Mesenchymal stem cell of Wharton's jelly (primary cell): ENCODE measurements around the gene ZNF143.

- CAGE, long polyA plus RNA, result no peak
Observed at GRCh38 chr11:8942670-8942955, 203 bp downstream of the ASCL3 start.

DNA sequence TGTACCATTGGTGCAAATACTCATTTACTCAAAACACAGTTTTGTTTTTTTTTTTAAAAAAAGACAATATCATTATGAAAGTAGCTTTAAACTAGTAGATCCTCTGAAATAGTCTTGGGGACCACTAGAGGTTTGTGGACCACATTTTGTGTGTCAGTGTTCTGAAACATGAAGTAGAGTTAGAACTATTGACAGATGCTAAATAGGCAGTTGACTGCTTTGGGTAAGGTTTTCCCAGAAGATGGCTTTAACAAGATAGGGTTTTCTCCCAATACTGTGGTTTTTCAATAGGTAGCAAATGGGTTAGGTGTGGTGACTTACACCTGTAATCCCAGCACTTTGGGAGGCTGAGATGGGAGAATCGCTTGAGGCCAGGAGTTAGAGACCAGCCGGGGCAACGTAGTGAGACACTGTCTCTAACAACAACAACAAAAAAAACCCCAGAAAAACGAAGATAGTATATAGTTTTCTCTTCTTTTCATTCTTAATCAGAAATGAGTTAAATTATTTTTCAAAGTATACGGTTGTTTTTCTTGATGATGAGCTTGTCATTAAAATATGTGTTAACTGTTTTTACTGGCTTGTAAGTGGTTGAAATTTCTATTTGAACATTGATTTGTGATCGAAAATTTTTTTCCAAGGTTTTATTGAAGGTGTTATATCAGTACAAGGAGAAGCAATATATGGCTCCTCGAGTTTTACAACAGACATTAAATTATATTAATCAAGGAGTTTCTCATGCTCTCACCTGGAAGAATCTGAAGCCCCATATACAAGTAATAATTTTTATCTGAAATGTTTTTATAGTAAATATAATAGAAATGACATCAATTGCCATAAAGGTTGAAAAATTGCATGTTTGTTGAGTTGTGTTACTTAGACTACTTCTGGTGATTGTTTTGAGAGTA is 38.2 kb downstream of the IPO7 start:
- CAGE, long polyA plus RNA, result no peak

DNA sequence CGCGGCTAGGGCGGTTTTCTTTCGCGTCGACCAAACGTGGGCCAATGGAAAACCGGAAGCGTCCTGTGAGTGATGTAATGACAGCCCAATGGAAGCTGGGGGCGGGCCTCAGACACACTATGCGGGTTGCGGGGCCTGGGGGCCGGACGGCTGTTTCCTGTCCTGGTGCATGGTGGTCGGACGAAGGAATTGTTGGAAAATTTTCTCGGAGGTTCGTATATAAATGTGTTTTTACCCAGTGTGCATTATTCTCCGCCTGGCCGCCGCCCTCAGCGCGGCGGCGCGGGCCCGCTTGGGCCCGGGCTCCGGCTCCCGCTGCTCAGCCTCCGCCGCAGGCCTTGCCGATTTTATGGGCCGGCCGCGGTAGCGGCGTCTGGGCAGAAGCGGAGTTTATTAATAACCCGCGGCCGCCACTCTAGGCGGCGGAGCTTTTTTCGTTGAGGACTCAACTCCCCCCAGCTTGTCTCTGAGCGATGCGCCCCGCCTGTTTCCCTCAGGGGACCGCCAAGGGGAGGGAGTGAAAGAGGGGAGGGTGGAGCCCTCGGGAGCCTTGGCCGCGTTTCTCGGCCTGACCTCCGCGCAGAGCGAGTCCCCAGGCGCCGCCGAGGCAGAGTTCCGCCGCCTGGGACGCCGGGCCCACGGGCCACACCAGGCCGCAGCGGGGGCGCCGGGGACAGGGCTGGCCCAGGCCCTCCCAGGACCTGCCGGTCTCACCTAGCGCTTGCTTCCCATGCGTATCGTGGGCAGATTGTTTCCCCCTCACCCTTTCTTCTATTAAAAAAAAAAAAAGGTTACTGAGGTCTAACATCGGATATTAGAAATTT is at the start of gene ZNF143:
Gene ZNF143 (plus strand): TSS at position 147 of the 824 bp plus-strand sequence.
- CAGE, long polyA plus RNA, result no peak

- CAGE, long polyA plus RNA, result no peak
Observed at GRCh38 chr11:9551756-9552637, 21.5 kb upstream of the WEE1 start.

DNA sequence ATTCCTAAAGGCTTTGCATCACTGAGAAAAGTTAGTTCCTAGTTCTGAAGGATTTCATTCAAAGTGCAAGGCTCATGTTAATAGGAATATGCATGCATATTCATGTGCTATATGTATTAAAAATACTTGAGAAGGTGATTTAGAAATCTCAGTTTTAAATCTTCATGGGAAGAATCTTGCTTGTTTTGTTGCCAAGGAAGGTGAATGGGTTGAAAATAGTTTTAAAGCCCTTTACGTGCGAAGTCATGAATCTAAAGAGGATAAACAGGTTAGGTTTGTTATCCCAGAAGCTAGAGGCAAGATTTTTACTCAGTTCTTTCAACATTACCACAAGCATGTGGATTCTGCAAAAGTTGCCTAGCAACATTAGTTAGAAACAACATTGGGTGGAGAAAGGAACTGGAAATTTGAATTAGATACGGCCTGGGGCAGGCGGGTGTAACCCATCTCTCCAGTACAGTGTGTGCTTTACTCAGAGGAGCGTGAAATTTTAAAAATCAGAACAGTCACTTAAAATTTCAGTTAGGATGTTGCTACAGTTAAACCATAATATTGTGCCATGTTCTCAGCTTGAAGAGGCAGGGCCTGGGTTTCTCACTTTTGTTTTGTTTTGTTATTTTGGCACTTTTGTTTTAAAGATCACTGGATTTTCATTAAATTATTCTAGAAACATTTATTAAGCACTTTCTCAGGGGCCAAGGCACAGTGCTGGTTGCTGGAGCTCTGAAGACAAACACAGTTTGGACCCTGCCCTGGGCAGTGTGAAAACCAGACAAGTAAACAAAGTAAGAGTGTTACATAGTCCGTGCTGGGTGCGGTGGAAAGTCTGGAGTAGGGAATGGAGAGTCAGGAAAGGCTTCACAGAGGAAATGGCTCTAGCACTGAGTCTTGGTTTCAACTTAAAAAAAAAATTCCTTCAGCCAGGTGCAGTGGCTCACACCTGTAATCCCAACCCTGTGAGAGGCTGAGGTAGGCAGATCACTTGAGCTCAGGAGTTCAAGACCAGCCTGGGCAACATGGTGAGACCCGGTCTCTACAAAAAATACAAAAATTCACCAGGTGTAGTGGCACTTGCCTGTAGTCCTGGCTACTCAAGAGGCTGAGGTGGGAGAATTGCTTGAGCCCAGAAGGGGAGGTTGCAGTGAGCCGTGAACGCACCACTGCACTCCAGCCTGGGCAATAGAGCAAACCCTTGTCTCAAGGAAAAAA is 4.4 kb upstream of the WEE1 start:
- CAGE, long polyA plus RNA, result no peak

GRCh38 chr11:9571017-9571605 is 2.4 kb upstream of the WEE1 start:
- CAGE, long polyA plus RNA, result no peak

GRCh38 chr11:9572670-9572836 is 917 bp upstream of the WEE1 start:
- CAGE, long polyA plus RNA, result no peak

DNA sequence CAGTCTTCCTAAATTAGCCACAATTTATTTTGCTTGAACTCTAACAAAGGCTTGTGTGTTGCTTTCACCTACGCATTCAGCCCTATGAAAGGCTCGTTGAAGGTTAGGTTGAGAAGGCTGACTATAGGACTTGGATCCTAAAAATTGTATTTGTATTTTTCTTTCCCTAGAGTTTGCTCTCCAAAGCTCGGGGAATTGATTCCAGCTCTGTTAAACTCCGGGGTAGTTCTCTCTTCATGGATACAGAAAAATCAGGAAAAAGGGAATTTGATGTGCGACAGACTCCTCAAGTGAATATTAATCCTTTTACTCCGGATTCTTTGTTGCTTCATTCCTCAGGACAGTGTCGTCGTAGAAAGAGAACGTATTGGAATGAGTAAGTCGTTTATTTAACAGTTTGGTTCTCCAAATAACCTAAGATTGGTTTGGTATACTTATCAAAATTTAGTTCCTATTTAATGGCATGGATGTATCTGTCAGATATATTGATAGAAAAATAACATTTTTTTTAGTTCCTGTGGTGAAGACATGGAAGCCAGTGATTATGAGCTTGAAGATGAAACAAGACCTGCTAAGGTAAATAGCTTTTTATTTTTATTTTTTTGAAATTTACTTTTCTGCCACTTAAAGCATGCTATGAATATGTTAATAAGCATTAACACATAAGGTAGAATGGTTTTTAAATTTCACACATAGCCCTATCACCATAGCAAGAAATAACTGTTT is 2.4 kb downstream of the WEE1 start:
- CAGE, long polyA plus RNA, result no peak

DNA sequence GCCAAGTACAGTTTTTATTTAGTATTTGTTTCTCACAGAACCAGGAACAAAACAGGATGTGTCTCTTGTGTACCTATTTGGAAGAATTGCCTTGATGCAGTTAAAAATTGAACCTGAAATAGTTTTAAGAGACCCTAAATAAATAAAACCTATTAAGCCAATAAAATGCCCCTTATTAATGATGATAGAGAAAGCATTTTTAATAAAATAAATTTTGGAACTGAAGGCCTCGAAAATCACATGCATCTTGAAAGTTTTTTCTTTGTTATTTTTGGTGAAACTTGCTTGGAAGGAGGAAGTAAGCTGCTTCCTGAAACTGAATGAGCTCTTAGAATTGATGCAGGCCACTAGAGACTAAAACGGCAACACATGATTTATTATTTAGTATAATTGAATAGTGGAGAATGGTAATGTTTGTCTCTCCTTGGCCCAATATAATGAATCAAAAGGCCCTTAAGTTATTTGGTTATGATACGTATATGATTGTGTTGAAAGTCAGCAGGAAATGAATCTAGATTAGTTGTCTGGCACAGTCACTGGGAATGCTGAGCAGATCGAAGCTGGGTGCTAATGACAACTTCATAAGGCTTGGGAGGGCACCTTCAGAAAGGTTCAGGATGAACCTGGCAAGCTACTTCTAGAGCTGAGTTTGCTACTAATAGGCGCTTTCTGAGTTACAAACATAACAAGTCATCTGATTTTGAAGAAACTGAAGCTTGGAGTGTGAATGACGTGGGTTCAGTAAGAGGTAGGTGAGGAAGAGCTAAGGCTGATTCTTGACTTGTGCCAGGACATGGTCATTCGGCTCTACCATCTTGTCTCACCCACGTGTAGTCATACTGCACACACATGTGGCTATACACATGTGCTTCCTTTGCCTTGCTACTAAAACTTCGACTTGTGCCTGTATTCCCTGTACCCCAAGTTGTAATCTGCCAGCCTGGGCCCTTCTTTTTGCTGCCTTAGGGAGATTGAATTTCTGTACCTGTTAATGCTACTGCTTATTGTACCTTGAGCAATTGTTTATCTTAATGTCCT is 56.2 kb downstream of the SWAP70 start:
- CAGE, long polyA plus RNA, result no peak

- CAGE, long polyA plus RNA, result no peak
Observed at GRCh38 chr11:9954442-9954682, 290.5 kb downstream of the SWAP70 start.

GRCh38 chr11:9969406-9969993 is 305.6 kb downstream of the SWAP70 start:
- CAGE, long polyA plus RNA, result no peak

- CAGE, long polyA plus RNA, result no peak
Observed at GRCh38 chr11:10118143-10118566, 175.9 kb downstream of the SBF2 start.

GRCh38 chr11:10118743-10119173 is 175.3 kb downstream of the SBF2 start:
- CAGE, long polyA plus RNA, result no peak

DNA sequence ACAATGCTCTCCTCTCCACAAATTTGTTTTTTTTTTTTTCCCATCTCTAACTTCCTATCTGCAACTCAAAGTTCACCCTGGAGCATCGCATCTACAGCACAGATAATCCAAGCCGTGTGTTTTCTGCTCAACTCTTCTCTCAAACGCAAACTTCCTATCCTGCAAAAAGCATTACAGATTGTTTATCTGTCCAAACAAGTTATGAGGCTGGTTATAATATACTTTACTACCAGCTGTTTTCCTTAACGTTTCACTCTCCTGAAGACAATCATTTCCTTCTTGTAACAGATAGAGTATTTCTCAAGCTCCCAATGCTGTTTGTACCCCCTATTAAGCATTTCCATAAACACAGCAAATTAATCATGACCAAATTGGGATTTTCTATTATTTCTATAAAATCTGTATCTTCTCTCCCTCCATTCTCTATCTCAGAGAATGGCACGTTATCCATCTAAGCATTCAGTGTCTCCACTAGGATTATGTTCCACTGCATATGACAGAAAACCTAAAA is 84.7 kb downstream of the SBF2 start:
- CAGE, long polyA plus RNA, result no peak

- CAGE, long polyA plus RNA, result no peak
Observed at GRCh38 chr11:10292106-10292601, 1.9 kb downstream of the SBF2 start.

DNA sequence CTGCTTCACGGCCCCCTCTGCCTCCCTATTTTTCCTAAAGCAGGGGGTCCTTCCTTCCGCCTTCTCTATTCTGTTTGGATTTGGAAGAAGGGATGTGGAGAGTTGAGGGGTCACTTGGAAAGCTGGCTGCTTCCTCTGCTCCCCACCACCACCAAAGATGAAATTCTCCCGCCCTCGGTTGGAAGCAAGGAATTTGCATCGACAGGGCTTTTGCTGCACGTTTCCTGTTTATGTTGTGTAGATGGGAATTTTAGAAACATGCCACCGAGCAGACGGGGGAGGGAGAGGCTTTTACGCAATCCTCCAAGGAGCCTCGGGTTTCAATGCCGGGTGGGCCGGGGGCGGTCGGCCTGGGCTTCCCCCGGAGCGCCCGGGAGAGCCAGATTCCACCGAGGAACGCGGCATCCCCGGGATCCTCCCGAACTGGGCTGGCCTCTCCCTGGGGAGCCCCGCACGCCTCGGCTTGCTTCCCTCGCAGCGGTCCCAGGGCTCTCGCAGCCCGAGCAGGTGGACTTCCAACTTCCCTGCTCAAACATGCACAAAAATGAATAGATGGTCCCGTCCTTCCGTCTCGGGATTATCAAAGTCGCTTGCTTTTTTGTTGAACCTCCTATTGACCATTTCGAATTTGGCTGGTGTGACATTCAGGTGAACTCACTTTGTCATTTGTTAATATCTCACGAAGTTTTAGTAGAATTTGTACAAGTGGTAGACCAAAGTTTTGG is 564 bp upstream of the SBF2 start:
- CAGE, long polyA plus RNA, result no peak

DNA sequence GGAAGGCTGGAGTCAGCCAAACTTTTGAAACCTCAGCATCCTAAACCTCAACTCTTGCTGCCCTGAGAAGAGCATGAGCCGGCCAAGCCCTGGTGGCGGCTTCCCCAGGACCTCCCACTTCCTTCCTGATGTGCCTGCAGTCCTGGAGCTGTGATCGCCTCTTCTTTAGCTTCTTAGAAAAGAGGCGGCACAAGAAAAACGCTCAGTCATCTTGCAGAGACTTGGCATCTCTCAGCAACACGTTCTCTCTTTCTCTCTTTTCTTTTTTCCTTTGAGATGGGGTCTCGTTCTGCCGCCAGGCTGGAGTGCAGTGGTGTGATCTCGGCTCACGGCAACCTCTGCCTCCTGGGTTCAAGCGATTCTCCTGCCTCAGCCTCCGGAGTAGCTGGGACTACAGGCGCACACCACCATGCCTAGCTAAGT is 40.3 kb upstream of the AMPD3 start:
- CAGE, long polyA plus RNA, result no peak

DNA sequence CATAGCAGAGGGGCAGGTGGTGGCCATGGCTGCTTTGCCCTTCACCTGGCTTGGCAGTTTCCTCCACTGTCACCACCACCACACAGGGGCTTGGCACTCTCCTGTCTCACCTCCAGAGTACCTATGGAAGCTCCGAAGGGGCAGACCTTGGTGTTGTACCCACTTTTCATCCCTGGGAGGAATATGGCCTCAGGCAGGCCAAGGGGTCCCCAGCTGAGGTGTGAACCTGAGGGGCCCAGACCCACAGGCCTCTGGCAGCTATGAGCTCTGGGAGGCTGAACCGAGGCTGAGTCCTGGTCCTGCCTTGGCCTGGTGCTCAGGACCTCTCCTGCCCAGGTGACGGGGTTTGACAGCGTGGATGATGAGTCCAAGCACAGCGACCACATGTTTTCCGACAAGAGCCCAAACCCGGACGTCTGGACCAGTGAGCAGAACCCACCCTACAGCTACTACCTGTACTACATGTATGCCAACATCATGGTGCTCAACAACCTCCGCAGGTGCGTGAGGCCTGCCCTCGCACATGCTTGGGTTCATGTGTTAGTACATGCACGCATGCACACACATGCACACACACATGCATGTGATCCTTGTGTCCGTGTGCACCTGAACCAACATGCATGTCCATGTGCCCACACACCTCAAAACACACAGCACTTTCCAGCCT is 41.1 kb downstream of the RNF141 start:
- CAGE, long polyA plus RNA, result no peak

DNA sequence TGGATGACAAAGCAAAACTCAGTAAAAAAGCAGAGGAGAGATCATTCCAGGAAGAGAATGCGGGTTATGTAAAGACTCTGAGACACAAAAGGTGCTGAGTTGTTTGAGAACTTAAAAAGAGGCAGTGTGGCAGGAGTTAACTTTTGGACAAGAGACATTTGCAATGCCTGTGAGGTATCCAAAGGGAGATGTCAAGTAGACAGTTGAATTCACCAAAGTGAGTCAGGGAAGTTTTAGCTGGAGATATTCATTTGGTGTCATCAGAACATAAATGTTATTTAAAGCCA is 14.4 kb upstream of the LYVE1 start:
- CAGE, long polyA plus RNA, result no peak

GRCh38 chr11:10625791-10626416 is 57.4 kb upstream of the LYVE1 start:
- CAGE, long polyA plus RNA, result no peak